Tongue (tissue), 2 donors: ENCODE measurements around a stretch of chr5.

DNA sequence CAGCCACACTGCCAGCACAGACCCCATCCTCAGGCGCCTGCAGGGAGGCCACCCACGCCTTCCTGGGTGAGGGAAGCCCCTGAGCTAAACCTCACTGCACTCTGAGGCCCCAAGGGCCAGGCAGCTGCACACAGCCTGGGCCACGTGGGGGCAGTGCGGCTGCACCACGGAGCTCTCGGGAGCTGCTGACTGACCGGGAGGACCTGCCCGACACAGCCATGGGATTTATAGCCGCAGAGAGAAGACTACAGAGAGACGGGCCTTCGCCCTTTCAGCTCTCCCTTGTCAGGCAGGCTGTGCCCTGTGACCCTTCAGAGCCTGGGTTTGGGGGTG lies 4.4 kb upstream of the AHRR start:
- RAMPAGE, long total RNA, result no peak

- RAMPAGE, long total RNA, result no peak
Observed at GRCh38 chr5:392245-393153, 50.5 kb upstream of the EXOC3 start.

- RAMPAGE, long total RNA, result no peak
Observed at GRCh38 chr5:399624-400735, 43.0 kb upstream of the EXOC3 start.

DNA sequence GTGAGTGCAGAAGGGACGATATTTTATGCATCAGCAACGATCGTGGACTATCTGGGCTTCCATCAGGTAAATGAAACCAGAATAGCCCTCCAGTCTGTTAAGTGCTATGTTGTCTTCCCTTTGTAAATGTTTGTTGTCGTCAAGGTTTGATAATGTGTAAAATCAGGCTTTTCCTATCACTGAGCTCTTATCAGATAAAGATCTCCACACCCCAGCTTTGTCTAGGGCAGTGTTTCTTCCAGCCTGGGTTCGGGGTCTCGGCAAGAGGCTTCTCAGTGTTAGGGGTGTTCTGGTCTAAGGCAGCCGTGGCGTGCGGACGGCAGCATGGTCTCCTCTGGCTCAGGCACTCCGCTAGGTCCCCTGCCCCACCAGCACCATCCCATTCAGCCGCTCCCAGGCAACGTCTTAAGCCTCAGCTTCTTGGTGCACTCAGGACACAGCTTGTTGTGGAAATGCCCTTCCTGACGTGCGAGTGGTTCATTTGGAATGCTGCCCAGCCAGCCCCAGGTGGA lies 29.6 kb upstream of the EXOC3 start:
- RAMPAGE, long total RNA, result no peak

DNA sequence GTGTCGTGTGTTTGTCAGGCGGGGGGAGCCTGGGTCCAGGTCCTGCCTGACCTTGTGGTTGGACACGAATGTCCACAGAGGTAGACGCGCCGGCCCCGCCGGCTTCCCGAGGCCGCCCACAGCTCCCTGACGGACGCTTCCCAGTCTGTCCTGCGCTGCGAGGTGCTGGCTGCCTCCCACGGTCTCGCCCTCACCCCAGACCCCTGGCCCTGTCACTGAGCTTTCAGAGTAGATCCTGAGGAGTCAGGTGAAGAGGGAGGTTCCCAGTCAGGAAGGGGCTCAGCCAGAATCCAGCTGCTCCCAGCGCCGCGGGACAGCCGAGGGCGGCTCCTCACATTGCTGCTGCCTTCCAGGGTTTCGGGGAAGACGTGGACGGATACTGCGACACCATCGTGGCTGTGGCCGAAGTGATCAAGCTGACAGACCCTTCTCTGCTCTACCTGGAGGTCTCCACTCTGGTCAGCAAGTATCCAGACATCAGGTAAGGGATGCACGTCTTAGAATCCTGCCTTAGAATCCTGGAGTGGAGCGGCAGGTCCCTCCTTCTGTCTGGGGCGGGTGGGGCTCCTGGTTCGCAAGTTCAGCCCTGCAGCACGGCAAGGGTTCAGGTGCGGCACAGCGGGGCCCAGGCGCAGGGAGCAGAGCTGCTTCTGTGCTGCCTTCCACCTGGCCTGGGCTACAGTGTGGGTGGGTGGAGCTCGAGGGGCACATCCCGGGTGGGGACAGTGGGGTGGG lies 22.6 kb downstream of the EXOC3 start:
- RAMPAGE, long total RNA, result no peak

DNA sequence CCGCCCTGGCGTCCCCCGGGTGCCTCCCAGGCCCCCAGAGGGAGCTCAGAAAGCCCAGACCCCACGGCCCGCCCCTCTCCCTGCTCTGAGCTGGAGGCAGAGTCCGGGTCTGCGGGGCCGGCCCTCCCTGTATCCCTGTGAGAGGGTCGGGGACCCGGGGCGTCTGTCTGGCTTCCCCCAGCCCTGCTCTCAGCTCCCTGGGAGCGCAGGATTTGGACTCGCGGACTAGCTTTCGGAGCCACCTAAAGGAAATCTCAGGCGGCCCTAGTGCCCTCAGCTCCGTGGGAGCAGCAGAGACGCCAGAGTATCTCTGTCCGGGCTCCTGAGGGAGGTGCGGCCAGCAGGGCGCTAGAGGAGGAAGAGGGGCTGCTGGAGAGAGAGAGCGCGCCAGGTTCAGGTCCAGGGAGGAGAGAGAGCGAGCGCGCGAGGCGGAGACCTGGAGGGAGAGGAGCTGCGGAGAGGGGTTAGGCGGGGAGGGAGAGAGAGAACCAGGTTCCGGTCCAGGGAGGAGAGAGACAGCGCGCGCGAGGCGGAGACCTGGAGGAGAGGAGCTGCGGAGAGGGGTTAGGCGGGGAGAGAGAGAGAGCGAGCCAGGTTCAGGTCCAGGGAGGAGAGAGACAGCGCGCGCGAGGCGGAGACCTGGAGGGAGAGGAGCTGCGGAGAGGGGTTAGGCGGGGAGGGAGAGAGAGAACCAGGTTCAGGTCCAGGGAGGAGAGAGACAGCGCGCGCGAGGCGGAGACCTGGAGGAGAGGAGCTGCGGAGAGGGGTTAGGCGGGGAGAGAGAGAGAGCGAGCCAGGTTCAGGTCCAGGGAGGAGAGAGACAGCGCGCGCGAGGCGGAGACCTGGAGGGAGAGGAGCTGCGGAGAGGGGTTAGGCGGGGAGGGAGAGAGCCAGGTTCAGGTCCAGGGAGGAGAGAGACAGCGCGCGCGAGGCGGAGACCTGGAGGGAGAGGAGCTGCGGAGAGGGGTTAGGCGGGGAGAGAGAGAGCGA lies 31.0 kb downstream of the EXOC3 start:
- RAMPAGE, long total RNA, result no peak

DNA sequence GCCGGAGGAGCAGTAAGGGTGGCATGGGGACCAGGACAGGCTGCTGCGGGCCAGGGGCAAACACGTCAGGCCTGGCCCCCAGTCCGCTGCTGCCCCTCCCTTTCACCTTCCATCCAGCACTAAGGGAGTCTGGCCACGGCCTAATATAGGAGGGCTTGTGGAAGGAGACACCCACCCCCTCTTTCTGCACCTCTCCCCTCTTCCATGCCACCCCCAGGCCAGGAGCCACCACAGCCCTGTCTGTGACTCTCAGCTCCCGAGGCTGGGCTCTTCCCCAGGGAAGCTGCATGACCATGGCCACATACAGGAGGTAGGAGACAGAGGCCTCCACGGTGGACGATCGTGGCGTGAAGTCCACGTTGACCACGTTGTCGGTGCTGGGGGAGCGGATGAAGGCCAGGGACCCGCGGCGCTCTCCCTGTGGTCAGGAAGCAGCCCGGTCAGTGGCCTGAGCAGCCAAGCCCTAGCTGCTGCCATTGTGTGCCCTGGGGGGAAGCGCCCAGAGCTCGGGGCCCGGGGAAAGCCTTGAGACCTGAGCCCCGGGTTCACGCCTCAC lies 34.1 kb downstream of the EXOC3 start:
- RAMPAGE, long total RNA, result no peak

GRCh38 chr5:670881-671896 lies 22.0 kb downstream of the TPPP start:
- RAMPAGE, long total RNA, result no peak

- RAMPAGE, long total RNA, result no peak
Observed at GRCh38 chr5:693894-694245, 718 bp upstream of the TPPP start.

DNA sequence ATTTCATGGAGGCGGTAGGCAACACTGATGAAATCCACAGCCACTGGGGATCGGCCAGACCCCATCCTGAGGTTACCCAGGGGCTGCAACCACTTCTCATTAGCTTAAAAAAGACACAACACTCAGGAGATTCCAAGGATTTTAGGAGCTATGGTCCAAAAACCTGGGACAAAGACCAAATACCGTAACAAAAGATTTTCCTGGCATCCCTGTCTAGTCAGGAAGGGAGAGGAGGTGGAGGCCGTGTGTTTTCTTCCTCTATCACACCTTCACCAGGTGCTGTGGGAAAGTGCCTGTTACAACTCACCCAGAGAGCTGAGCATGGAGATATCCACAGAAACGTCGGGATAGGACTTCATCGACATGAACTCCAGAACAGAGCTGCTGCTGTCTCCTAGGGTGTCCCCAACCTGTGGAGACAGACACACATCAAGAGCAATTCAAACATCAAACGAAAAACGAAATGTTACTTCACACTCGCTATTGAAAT lies 19.4 kb upstream of the ZDHHC11 start:
- RAMPAGE, long total RNA, result no peak

- RAMPAGE, long total RNA, result no peak
Observed at GRCh38 chr5:948219-948876, 55.7 kb downstream of the TRIP13 start.

- RAMPAGE, long total RNA, result no peak
Observed at GRCh38 chr5:957413-958125, 51.0 kb upstream of the NKD2 start.

DNA sequence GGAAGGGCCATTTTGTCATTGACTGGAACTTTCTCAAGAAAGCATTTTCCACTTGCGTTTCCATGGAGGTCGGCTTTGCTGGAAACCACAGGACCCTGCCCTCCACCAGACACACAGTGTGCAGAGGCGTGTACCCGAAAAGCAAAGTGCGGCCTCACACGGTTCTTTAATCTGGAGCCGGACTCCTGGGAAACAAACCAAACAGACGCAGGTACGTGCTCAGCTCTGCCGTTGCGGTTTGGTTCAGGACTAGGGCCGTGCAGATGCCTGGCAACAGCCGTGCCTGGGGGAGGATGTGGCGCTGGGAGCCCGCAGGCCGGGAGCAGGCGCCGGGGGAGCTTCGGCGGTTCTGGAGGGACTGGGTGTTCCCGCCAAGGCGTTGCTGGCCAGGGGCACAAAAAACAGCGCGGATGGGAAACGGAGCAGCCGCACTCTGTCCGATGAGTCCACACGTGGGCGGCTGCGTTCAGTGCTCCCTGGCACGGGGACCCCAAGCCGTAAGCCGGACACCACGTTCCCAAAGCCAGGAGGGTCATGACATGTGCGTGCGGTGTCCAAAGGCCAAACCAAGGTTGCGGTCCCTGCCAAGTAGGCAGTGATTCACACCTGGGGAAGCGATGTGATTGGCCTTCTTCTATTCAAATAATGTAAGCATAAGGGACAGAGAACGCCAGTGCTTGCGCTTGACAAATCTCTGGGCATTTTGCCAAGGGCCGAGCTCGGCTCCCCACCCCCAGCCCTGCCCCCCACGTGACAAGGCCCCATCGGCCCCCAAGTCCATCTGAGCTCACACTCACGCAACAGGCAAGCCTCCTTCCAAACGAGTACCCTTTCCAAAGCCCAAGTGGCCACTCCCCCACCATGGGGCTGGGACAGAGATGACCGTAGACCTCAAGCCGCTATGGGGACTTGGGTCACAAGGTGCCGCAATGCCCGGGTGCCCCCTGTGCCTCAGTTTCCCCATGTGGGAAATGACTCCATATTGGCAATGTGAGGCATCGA lies 49.8 kb upstream of the NKD2 start:
- RAMPAGE, long total RNA, result no peak

DNA sequence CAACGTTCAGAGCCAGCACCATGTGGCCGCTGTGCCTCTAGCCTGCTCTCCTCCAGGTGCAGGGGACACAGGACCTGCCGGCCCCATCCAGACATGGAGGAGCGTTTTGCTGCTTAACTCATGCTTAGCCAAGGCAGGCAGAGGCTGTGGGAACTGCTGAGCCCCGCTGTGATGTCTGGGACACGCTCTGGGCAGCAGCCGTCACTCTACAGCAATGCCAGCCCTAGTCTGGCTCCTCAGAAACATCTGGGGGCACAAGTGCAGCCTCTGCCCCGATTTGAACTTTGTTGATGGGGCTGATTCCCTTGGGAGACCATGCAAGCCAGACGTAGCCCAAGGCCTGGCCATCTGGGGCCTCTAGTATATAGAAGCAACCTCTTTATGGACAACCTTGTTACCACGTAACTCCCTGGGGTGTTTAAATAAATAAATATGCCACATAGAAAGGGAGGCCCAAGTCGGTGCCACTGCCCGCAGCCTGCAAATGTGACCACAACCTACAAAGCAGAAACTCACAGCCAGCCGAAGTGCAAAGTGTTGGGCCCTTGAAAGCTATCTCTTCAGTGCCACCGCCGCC lies 42.1 kb downstream of the NKD2 start:
- RAMPAGE, long total RNA, result no peak

GRCh38 chr5:1082167-1082675 lies 29.6 kb downstream of the SLC12A7 start:
- RAMPAGE, long total RNA, result no peak

- RAMPAGE, long total RNA, result no peak
Observed at GRCh38 chr5:1102809-1103416, 8.9 kb downstream of the SLC12A7 start.

DNA sequence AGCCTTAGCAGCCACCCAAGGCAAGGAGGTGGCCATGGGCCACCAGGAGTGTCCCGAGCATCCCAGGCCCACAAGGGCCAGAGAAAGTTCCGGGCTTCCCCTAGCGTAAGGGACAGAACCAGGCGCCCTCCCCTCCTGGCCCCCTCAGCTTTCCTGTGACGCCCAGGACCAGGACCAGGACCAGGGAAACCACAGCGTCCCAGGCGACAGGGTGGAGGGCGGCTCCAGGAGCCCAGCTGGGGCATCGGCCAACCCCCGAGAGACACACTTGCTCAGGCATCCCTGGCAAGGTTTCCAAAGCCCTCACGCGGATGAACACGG lies 17.4 kb upstream of the SLC12A7 start:
- RAMPAGE, long total RNA, result no peak

- RAMPAGE, long total RNA, result no peak
Observed at GRCh38 chr5:1295739-1296561, 1.1 kb upstream of the TERT start.

DNA sequence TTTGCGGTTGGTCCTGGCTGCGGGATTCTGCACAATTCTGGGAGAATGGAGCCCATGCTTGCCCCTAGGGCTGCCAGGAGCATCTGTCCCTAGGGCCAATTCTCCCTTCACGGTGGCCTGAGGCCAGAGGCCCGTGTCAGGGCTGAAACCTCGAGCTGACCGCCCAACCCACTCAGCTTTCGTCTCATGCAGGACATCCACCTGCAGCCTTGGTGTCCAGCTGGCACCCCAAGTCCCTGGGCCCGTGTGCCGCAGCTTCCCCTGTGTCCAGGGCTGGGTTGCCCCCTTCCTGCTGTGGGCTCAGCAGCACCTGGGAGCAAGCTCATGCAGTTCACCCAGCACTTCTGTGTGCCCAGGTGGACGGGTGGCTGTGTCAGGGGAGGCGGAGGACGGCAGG lies 39.2 kb downstream of the LPCAT1 start:
- RAMPAGE, long total RNA, result no peak

- RAMPAGE, long total RNA, result no peak
Observed at GRCh38 chr5:1500346-1500884, 23.3 kb downstream of the LPCAT1 start.